Subcutaneous preadipocyte (primary cell): ENCODE data around the genes MLN and RPS10.

- CAGE, long polyA plus RNA: no peak
Observed at GRCh38 chr6:33743860-33744923, 2.5 kb downstream of the IP6K3 start.

DNA sequence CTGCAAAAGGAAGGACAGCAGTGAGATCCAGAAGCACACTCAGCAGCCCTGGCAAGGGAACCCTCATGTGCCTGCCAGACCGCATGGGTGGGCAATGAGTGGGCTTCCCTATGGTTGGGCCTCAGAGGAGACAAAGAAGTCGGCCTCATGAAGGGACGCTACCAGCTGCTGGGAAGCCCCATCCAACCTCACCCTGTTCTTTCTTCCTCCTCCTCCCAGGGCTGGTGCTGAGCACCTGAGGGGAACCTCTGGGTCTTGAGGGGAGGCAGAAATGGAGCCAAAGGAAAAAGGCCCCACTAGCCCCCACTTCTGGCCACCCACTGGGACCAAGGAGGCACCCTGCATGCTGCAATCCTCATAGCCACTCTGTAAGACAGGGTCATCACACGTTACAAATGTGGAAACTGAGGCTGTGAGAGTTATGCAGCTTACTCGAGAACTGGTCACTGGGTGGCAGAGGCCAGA is 18.3 kb downstream of the LEMD2 start:
- CAGE, long polyA plus RNA: no peak

DNA sequence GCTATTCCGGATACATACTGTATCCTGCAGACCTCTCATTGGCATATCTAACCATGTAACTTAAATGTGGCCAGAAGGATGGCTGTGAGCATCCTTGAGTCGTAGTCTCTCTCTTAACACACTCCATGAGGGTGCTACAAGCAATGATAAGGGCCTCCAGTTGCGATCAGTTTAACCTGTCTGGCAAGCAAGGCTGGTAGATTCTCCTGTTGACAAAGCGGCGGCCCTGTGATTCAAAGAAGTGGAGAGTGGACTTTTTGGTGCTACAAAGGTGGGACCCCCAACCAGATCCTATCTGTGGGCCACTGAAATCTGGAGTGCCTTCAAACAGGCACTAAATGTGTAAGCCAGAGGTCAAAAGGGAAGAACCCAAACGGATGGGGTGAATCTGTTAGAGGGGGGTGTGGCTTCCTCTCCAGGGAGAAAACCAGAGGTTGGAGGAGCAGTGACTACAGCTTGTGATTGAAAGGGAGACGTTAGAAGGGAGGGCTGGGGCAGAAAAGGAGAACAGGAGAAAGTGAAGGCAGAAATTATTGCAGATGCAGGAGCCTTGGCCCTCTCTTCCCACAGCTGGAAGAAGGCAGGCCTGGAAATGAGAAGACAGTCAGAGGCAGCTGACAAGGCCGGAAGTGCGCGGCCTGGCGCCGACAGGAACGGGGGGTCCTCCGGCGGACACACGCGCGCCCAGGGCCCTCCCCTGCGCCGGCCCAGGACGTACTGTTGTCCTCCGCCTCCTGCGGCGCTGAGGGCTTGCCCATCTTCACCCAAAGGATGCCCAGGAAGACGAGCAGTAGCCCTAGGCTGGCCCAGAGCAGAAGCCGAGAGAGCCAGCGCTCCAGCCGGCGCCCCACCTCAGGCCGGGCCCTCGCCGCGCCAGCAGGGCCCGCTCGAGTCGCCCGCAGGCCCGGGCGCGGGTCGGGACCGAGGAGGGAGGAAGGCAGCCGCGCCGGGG is 991 bp downstream of the LEMD2 start:
- CAGE, long polyA plus RNA: no peak

DNA sequence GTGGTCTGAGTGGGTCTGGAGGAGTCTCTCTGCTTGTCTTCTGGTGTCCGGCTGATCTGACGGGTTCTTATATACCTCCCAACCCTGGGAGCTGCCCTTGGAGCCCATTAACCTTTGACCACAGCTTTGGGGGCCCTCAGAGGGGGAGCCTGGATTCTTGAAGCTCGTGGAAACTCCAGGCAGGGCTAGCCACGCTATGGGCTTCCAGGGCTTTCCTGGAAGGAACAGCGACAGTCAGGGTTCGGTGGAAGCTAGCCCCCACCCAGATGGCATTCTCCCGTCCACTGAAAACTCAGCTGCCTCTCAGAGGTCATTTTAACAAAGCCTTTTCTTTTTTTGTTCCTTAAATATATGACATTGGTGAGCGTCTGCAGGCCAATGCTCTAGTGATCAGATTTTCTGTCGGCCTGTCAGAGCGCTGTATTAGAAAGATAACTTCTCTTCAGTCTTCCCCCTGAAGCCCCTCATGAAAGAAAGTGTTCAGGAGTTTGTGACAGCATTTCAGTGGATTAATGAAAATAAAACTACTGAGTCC is at the start of gene MLN:
Gene MLN (minus strand): TSS at position 42 of the 535 bp plus-strand sequence.
- CAGE, long polyA plus RNA: no peak

DNA sequence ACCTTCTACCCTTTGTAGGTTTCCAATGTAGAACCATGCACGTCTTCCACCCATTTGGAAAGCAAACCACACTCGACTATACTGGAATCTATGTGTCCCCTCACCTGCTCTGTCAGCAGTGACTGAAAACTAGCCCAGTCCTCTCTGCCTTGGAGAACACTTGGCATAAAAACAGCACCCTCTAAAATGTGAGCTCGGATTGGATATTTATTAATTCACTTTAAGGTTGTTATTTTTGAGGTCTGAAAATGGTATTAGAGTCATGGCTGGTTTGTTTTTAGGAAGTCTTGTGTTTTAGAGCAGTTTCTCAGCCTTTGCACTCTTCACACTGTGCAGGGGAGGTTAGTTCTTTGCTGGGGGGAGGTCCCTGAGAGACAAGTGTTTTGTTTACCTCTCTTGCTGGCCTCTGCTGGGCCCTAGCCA is 51.6 kb downstream of the GRM4 start:
- CAGE, long polyA plus RNA: no peak

GRCh38 chr6:34218282-34218646 is 18.4 kb upstream of the HMGA1 start:
- CAGE, long polyA plus RNA: no peak

- CAGE, long polyA plus RNA: no peak
Observed at GRCh38 chr6:34235240-34236024, 1.2 kb upstream of the HMGA1 start.

- CAGE, long polyA plus RNA: no peak
Observed at GRCh38 chr6:34287627-34288324, 39.0 kb upstream of the SMIM29 start.

- CAGE, long polyA plus RNA: no peak
Observed at GRCh38 chr6:34390409-34391470, 1.7 kb downstream of the NUDT3 start.

DNA sequence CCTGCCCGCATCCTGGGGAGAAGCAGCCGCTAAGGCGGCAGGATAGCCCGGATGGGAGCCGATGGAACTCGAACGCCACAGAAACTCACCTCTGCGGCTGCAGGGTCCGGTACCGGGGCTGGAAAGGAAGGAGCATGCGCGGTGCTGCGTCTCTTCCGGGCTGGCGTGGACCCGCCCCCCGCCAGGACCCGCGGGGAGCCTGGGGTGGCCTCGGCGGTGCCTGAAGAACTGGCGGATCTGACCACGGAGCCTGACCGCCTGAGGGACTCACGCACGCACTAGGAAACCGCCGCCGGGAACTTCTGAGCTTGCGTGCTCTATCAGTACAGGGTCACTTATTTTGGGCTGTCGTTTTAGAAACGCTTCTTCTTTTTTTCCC is at the start of gene RPS10:
Gene RPS10 (minus strand): TSS at position 127 of the 379 bp plus-strand sequence.
- CAGE, long polyA plus RNA: start-site peak on the minus strand centred at position 109 of the sequence, 47 bp wide, 1,620 and 212 reads in 2 replicates

GRCh38 chr6:34484781-34485231 is 18.9 kb downstream of the PACSIN1 start:
- CAGE, long polyA plus RNA: no peak

GRCh38 chr6:34598750-34599197 is 42.6 kb upstream of the SPDEF start:
- CAGE, long polyA plus RNA: no peak

DNA sequence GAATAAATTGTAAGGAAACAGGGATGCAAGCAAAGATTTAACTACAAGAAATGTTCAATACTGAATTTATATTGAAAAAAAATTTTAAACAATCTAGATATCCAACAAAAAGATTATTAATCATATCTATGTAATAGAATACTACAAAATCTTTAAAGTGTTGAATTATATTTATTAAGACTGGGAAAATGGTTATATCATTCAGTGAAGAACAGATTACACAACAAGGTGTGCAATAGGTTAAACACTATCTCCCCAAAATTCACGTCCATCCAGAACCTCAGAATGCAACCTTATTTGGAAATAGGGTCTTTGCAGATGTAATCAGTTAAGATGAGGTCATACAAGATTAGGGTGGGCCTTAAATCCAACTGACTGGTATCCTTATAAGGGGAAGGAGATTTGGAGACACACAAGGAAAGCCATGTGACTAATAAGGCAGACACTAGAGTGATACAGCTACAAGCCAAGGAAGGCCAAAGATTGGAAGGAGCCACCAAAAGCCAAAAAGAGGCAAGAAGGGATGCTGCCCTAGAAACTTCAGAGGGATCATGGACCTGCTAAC is 17.1 kb downstream of the ILRUN start:
- CAGE, long polyA plus RNA: no peak

DNA sequence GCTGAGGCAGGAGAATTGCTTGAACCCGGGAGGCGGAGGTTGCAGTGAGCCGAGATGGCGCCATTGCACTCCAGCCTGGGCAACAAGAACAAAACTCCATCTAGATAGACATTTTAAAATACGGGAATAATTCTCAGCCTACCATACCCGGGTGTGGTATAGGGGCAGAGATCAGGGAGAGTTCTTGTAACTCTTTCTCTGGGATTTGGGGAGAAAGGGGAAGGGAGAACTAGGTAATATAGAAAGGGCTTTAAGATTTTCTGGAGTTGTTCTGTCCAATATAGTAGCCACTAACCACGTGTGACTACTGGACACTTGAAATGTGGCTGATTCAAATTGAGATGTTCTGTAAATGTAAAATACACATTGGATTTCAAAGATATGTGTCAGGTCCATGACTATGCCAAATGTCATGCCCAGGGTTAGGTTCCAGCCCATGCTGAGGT is 47.3 kb downstream of the BLTP3A start:
- CAGE, long polyA plus RNA: no peak

DNA sequence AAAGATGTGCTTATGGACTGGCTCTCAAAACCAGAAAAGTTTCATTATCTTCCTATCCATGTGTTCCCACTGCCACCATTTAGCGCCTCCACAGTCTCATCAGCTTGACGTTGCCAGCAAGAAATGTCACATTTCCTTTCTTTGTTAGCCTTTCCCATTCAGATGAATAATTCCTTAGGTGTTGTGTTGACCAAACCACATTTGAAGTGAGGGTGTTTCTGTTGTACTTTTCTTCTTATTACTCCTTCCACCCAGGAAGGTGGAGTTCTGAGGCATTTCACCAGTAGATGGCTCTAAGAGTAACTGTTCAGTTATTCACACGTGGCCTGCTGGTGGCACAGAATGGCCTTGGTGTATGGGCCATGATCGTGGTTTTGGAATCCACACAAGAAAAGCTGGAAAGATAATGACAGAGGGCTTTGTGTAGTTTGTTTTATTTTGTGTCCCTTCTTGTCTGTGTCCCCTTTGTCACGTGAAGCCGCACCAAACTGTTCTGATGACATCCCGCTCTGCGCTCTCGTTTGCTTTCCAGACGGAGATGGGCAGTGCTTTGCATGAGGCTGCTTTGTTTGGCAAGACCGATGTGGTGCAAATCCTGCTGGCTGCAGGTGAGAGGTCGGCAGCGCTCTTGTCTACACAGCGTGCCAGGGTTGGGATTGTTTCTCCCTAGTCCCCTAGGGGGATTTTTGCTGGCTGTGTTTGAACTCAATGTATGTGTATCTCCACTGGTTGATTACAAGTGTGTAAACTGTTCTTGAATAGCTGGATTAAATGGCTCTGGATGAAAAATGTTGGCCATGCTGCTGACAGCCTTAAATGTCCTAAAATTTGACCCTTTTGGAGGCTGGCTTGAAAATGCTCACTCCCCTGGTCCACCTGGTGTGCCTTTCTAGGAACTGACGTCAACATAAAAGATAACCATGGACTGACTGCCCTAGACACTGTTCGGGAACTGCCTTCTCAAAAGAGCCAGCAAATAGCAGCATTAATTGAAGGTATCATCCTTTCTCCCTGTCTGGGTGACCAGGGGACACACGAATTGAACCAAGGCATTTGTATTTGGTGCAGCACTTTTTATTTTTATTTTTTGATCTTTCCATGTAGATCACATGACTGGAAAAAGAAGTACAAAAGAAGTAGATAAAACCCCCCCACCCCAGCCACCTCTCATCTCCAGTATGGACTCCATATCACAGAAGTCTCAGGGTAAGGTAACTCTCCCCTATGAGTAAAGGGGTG is 93.6 kb downstream of the ANKS1A start:
- CAGE, long polyA plus RNA: no peak

- CAGE, long polyA plus RNA: no peak
Observed at GRCh38 chr6:34992003-34992485, 103.0 kb downstream of the ANKS1A start.

DNA sequence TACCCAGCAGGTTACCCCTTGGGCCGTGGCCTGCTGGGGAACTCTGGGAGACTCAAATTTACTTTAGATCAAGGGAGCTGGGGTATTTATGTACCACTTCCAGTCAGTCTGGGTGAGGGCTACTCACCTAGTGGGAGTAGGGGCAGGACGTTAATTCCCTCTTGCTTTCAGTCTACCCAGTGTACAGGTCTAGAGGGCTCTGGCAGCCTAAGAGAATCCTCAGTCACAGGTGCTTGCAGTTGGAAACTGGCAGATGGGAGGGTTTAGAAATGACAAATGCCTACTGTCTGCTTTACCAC is 103.7 kb downstream of the TCP11 start:
- CAGE, long polyA plus RNA: no peak

DNA sequence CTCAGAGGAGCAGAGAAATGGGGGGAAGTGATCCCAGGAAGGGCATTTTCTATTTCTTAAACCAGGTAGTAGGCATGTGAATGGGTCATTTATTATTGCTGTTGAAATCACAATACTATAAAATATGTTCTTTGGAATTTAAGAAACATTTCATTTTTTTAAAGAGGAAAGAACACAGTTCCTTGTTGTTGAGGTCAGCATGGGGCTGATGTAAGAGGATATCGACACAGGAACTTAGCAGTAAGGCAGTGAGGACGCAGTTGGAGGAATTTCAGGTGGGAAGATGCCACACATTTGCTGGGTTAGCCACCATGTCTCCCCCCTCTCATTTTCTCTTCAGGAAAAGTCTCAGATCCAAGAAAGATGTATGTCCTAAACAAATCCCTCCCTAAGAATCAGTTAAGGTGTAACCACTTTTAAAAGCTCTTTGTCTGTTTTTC is 99.1 kb downstream of the TCP11 start:
- CAGE, long polyA plus RNA: no peak

DNA sequence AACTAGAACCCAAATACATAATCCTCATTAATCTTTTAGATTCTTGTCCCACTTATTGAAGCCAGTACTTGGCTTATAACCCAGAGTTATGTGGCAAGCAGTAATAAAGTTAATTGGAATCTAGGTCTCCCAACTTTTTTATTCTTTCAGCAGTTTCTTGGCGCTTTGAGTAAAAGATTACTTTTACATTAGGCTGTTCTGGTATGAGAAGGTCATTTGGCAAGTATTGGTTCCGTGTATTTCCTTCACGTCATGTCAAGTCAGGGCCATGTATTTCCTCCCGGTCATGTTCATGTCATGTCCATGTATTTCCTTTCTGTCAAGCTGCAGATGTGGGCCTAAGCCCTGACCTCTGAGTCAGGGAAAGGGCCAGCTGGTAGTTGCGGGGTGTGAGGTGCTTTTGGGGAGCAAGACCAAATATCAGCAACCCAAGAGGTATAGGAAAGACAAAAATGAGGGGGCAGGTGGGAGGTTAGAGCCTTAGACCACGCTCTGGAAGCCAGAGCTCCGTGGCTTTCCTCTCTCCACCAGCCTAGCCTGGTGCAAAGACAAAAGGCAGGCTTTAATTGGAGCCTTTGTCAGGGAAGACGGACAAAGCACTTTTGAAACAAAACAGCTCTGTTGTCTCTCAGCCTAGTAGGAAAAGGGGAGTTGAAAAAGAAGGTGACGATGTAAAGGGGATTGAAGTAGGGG is 93.4 kb downstream of the TCP11 start:
- CAGE, long polyA plus RNA: no peak

DNA sequence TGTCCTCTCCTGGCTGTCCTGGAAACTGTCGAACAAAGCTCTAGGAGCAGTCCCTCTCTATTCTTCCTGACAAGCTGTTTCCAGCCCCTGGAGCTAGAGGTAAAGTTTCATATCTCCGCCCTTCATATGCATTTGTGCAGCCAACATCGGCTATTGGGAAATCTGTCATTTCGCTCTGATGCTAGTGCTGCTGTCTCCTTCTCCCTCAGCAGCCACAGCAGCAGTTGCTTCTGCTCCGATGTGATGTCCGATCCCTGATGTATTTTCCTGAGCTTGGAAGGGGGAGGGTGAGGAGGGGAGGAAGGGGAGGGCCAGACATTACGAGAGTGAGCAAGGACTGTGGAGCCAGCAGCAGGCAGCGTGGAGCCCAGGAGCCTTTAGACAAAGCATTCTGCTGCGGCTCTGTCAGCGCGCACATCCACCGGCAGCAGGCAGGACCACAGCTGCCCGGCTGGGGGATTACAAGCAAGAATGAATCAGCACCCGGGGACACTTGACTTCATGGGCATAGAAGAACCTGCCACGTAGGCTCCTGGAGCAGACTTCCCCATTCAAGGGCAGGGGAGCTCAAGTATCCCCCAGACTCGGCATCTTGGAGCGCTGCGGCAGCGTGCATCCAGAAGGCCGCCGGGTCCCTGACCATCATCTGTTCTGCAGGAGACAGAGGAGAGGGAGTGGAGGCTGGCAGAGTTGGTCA is 83.1 kb downstream of the TCP11 start:
- CAGE, long polyA plus RNA: no peak